ENCODE data around the gene DLG5.

GRCh38 chr10:77286727-77287197 lies 350.8 kb downstream of the KCNMA1 start:
- PRO-cap, 2 experiments, result no peak in any of the 2 experiments

DNA sequence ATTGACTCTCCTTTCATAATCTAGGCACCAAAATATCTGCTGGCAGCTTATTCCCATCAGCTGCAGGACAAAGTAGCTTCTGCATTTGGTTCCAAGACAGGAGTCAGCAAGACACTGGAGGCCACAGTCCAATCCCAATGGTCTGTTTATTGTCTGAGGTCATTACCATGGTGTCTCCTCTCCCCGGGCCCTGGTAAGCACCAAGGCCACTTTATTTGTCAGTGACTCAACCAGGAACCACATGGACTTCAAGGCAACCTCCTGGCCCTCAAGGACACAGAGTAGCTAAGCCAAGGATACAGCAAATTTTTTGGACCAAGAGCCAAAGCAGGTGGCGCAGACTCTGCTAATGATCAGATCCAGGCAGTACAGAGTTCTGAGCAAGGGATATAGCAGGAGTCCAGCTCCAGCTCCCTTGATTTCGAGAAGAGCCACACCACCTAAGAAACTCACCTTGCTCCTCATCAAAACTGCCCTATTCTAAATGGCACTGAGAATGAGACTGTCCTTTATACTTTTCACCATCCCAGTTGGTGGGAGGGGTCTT lies 36.0 kb downstream of the KCNMA1 start:
- PRO-cap, 2 experiments, result no peak in any of the 2 experiments

GRCh38 chr10:77613073-77613962 lies 24.3 kb downstream of the KCNMA1 start:
- PRO-cap, 2 experiments, result no peak in any of the 2 experiments

GRCh38 chr10:77636639-77637107 lies 935 bp downstream of the KCNMA1 start:
- PRO-cap, 2 experiments, result no peak in any of the 2 experiments

GRCh38 chr10:77638346-77638838 lies 784 bp upstream of the KCNMA1 start:
- PRO-cap, 2 experiments, result no peak in any of the 2 experiments

- PRO-cap, 2 experiments, result no peak in any of the 2 experiments
Measured at GRCh38 chr10:77763663-77764053, 126.0 kb upstream of the KCNMA1 start.

- PRO-cap, 2 experiments, result no peak in any of the 2 experiments
Measured at GRCh38 chr10:77810421-77810817, 116.1 kb downstream of the DLG5 start.

- PRO-cap, 2 experiments, result no peak in any of the 2 experiments
Measured at GRCh38 chr10:77846666-77847497, 79.7 kb downstream of the DLG5 start.

DNA sequence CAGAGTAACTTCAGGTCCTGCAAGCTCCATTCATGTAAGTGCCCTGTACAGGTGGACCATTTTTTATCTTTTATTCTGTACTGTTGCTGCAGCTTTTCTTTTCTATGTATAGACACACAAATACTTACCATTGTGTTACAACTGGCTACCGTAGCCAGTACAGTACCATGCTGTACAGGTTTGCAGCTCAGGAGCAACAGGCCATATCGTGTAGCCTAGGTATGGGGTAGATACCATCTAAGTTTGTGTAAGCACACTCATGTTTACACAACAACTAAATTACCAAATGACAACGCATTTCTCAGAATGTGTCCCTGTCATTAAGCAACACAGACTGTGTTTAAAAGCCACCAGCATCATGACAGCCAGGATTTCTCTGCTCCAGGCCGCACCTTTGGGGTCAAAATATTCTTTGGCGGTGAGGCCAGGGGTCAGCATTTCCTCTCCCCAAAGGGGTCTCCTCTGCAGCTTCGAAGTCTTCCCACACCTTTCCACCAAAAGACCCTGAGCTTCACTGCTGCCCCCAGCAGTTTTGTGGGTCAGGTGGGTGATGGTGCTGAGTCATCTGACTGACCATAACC lies 67.1 kb downstream of the DLG5 start:
- PRO-cap, 2 experiments, result no peak in any of the 2 experiments

GRCh38 chr10:77875316-77876170 lies 51.0 kb downstream of the DLG5 start:
- PRO-cap, 2 experiments, result no peak in any of the 2 experiments

- PRO-cap, 2 experiments, result peak in 2 of 2 experiments; most common plus-strand start chr10:77926789 (in 1); most common minus-strand start chr10:77926754 (in 2)
Measured at GRCh38 chr10:77926686-77927409, at the start of gene DLG5. Gene DLG5, minus strand, starts transcription at chr10:77926755.

DNA sequence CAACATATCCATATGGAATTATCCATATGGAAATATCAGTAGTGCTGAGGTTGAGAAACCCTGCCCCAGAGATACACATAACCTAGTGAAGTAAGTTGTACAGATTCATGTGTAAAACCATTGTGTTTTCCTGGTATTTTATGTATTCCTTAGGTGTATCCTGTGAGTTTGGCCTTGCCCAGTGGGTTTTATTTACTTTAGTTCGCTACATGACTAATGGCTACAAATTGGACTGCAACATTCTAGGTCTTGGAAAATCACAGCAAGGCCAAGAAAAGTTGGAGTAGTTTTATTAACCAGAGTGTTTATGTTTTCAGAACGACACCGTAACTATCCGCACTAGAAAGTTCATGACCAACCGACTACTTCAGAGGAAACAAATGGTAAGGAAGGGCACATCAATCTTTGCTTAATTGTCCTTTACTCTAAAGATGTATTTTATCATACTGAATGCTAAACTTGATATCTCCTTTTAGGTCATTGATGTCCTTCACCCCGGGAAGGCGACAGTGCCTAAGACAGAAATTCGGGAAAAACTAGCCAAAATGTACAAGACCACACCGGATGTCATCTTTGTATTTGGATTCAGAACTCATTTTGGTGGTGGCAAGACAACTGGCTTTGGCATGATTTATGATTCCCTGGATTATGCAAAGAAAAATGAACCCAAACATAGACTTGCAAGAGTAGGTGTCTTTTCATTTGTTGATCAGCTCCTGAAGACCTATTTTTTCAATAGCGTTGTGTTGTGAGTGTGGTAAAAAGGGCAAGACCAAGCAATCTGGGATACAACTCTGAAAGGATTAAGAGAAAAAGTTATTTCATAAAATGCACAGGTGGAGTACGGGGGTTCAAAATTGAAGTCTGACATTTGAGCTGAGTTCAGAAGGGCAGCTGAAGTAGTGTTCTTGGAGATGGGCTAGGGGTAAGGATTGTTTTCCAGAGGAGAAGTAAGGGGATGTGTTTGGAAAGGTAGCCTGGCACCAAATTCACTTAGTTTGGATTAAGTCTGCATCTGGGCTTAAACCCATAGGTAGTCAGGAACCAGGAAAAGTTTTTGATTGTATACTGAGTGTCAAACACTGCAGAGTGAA lies 1.7 kb downstream of the RPS24 start:
- PRO-cap, 2 experiments, result no peak in any of the 2 experiments

GRCh38 chr10:78248499-78248963 lies 214.9 kb downstream of the RPS24 start:
- PRO-cap, 2 experiments, result no peak in any of the 2 experiments

GRCh38 chr10:78656691-78657392 lies 411.9 kb upstream of the ZMIZ1 start:
- PRO-cap, 2 experiments, result peak in 1 of 2 experiments; most common plus-strand start chr10:78657205 (in 1); most common minus-strand start chr10:78656926 (in 1)

GRCh38 chr10:78727840-78728308 lies 340.9 kb upstream of the ZMIZ1 start:
- PRO-cap, 2 experiments, result no peak in any of the 2 experiments

DNA sequence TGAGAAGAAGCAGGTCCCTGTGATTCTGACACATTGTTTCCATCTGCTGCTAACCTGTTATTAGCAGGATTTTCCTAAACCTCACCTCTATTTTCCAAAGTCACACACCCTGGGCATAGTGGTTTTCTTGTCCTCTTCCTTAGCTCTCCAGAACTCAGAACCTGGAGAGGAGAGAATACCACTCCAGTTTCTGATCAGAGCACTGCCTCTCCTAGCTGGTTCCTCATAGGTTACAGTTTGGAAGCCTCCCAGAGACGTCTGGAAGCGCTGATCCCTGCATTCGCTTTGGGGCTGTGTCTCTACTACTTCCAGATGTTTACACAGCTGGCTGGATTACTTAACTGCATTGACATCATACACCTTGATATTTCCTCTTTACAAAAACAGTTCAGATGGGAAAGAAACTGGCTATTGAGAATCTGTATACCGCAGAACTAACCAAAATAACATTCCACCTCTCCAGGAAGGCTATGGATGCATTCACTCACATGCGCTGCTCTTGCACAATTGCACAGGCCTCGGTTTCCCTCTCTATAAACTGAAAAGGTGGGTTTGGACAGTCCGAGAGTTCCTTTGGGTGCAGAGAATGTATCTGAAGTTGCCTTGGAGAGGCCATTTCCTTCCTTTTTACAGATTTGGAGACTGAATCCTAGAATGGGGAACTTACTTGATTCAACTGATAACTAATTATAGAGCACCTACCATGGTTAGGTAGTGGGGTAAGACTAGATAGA lies 327.2 kb upstream of the ZMIZ1 start:
- PRO-cap, 2 experiments, result no peak in any of the 2 experiments

- PRO-cap, 2 experiments, result peak in 1 of 2 experiments; most common minus-strand start chr10:78977924 (in 1)
Measured at GRCh38 chr10:78977719-78978488, 90.9 kb upstream of the ZMIZ1 start.

DNA sequence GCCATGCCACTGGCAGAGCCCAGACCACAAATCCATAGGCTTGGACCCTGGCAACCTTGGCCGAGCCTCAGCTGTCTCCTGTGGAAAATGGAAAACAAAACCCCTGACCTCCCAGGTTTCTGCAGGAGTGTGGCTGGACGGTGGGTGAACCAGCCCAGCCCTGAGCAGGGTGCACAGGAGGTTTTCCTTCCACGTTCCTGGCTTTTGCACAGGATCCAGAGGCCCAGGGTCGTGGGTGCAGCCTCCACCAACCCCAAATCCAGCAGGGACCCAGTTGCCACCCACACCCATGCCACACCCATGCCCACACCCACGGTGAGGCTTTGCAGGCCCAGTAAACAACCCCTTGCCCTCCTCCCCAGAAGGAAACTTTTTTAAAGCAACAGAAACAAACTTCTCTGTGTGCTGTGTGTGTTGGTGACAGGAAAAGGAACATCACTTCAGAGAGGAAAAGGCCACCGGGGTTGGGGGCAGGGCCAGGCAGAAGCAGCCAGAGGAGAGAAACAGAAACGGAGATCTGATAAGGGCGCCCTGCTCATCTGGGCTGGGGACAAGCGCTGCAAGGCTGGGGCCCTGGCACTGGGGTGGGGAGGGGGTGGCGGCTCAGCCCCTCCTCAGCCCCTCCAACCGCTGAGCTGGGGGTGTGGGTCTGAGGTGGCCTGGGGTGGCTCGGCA lies 20.7 kb upstream of the ZMIZ1 start:
- PRO-cap, 2 experiments, result peak in 1 of 2 experiments; most common plus-strand start position 506 of the sequence (in 1)

DNA sequence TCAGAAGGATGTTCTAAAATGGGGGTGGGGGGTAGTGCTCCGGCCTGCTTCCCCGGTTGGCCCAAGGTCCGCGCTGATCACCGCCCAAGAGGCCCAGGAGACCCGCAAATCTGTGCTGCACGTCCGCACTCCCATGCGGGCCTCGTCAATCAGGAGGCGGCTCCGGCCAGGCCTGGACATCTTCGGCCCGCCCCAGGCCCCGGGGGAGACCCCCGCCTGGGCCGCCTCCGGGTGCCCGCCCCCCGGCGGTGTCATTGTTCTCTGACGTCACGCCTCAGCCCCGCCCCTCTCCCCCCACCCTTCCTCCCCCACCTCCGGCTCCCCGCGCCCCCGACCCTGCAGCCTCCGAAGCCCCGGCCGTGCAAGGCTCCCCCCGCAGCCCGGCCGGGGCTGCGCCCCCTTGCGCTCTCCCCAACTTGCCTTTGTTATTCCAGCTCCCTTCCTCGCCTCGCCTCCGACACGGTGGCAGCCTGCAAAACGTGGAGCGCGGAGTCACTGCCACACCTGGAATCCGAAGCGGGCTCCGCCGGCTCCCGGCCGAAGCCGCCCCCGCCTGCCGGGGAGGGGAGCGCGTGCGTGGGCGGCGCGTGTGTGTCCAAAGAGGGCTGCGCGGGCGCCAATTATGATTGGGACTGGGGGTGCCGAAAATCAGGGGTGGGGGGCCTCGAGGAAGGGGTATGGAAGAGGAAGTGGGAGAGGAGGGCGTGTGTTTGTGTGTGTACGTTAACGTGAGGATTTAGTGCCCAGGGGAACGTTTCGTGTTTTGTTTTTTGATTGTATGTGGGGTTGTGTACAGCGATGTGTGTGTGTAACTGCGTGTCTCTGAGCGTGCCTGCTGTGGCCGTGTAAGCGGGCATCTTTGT lies 1.6 kb upstream of the ZMIZ1 start:
- PRO-cap, 2 experiments, result peak in 2 of 2 experiments; most common plus-strand start position 490 of the sequence (in 1); most common minus-strand start position 410 of the sequence (in 1)

- PRO-cap, 2 experiments, result no peak in any of the 2 experiments
Measured at GRCh38 chr10:79071879-79072513, 3.2 kb downstream of the ZMIZ1 start.